ENCODE measurements around a stretch of chr13.

GRCh38 chr13:79308792-79309254, 97.2 kb downstream of the RBM26 start:
- PRO-cap, result no peak

DNA sequence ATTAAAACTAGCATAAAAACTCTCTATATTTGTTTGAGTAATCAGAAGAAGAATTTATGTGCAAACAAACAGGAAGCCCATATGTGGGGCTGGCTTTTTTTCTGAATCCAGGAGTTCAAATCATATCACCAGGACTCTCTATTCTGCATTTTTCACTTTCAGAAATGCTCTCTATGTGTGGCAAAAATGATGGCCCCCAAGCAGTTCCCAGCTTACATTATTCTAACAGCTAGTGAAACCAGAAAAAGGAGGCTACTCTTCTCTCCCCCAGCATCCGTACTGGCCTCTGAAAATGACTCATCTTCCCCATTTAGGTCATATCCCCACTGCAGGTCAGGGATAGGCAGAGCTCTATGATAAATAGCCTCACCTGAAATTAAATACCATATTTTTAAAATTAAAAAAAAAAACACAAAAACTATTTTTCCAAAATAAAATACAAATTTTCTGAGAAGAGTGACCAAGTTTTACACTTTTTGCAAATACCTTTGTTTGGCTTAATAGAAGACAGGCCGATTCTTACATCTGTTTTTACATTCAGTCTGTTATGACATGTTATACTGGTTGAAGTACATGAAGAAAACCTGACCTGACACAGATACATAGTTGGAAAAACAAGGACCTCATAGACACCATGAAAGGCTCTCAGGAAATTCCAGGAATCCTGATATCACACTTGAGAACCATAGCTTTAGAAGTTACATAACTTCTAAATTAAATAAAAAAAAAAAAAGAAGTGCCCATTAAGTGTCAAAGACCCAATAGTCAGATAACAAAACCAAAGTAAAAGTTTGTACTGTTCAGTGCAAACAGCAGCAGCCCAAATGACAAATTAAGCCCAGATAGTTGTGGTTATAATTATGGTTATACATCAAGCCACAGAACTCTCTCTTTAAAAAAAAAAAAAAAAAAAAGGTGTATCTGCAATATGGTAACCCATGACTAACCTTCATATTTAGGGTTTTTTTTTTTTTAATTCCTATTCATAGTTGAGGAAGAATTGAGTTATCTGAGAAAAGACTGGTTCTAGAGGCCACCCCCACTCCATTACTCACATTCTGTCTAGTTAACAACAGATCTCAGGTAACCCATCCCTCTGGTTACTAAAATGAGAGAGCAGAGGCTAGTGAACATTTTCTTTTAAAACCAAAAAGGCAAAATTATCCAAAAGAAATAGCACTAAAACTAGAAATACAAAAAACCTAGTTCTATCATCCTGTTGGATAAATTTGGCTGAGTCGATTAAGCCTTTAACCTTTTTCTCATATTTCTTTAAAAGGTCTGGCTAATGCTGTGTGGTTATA, 19.9 kb downstream of the RBM26 start:
- PRO-cap, result no peak

GRCh38 chr13:79861735-79862305, 380.9 kb downstream of the NDFIP2 start:
- PRO-cap, result no peak

DNA sequence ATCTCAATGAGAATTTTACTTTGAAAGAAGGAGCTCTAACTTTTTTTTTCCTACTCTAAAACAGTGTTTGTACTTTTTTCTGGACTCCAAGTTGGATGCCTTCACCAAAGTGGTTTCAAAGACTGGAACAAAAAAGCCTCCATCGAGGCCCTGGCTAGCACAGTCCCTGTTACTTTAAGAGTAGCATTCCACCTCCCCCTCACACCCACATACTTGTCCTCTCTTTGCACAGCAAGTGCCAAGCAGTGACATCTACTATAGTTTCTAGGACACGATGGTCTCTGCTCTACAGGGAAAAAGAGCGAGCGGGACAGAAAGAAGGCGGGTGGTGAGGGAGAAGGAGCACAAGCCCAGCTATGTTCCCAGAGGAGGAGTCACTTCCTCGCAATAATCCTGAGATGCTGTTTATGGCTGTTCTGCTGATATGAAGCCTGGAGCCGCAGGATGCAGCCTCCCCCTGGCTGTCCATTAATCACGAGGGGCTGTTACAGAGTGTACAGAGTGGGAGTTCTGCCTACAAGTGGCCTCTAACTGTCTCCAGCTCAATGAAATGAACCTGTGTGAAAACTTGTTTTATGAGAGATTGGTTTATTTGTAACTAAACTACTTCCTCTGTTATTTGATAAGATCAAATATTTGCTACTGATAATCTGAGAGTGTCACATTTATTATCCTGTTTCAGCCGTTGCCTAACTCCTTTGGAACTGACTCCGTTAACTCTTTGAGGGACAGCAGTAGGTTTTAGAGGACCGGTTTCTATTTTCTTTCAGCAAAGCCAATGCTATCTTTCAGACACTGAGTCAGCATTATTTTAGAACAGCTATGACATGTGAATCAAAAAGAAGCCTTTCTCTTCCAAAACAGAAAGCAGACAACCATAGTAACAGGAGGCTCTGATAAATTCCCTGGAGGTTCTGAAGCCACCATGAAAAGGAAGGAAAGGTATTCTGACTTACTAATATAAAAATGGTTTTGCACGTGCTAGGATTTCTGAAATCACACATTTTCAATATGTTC, 208.0 kb downstream of the SPRY2 start:
- PRO-cap, result no peak

GRCh38 chr13:80133663-80133997, 207.3 kb downstream of the SPRY2 start:
- PRO-cap, result no peak

DNA sequence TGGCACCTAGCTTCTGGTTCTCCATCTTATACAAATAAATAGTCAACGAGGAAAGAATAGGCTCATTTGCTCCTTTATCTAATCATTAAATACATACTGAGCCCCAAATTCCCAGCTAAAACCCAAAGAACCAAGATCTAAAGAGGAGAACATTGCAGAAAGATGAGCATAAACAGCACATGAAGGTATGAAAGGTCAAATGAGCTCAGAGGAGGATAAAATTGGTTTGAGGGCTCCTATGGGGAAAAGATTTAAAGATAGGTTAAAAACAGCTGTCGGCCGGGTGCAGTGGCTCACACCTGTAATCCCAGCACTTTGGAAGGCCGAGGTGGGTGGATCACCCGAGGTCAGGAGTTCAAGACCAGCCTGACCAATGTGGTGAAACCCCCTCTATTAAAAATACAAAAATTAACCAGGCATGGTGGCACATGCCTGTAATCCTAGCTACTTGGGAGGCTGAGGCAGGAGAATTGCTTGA, 184.3 kb downstream of the SPRY2 start:
- PRO-cap, result no peak

DNA sequence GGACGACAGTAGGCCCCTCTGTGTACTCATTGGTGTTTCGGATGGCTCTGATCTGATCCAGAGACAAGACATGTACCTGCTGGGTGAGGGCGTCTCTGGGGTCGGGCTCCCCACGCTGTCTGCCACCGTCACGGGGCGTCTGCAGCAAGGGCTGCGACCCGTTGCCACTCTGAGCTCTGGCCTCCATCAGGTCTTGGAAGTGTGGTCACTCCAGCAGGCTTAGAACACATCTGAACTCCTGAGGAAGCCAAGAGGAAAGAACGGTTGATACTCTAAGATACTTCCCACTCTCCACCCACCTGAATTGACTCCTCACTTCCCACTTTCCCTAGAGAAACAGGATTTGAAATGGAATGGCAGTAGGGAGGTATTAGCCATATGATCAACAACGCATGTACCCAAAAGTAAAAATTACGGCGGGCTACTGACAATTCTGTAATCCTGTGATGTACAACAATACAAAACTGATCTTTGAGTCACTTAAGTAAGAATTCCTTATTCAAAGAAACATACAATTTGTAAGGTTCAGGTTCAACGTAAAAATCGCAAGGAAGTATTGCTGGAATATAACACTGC, 3.3 kb downstream of the SPRY2 start:
- PRO-cap, result no peak

DNA sequence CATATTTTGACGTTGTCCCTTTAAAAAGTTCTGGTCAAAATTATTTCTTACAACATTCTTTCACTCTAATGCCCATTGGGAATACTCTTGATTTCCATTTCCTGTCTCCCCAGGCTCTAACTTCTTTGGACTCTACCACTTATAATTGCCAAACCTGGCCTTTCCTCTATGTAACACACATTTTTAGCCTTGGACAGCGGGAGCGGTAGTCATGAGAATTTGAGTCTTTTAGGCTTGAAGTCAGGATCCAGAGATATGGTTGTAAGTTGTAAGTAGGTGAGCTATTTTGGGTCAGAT, 163.5 kb upstream of the SPRY2 start:
- PRO-cap, result no peak

DNA sequence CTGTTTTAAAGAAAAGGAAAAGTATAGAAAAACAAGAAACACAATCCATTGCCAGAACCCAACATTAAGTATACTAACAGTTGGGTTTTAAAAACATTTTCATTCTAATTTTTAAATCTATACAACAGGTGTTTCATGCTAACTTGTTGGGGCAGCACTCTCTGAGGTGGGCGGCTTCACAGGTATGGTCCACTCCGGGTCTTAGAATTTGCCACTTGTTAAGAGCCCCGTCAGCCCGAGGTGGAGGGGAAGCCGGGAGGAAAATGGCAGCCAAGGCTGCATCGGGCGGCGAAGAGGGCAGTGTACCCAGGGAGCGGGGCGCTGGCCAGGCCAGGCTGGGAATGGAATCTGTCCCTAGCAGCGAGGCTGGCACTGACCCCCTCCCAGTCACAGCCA, 313.6 kb upstream of the SPRY2 start:
- PRO-cap, result no peak

GRCh38 chr13:80824241-80824777, 483.4 kb upstream of the SPRY2 start:
- PRO-cap, result no peak

DNA sequence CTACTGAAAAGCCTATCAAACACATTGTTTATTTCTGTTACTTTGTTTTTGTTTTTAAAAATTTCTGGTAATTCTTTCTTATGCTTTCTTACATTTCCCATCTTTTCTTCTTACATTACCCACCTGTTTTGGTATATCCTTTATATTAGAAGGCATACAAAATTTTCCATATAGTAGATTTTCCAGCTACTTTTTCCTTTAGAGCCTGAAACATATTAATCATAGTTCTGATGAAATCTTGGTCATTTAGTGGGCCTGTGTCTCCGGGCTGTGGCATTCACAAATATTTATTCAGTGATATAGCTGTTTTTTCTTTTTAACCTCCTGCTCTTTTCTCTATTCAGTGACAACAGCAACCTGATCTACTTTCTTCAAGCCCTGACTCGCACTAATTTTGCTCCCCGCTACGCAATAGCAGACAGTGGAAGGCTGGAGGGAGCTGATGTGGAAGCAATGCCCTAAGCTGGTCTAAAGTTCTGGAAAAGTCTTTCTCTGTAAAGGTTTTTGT, 289.8 kb downstream of the SLITRK6 start:
- PRO-cap, result no peak

DNA sequence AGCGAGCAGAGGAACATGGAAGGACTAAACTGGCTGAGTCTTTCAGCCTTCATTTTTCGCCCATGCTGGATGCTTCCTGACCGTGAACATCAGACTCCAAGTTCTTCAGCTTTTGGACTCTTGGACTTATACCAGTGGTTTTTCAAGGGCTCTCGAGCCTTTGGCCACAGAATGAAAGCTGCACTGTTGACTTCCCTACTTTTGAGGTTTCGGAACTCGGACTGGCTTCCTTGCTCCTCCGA, 785.0 kb upstream of the SLITRK6 start:
- PRO-cap, result no peak

DNA sequence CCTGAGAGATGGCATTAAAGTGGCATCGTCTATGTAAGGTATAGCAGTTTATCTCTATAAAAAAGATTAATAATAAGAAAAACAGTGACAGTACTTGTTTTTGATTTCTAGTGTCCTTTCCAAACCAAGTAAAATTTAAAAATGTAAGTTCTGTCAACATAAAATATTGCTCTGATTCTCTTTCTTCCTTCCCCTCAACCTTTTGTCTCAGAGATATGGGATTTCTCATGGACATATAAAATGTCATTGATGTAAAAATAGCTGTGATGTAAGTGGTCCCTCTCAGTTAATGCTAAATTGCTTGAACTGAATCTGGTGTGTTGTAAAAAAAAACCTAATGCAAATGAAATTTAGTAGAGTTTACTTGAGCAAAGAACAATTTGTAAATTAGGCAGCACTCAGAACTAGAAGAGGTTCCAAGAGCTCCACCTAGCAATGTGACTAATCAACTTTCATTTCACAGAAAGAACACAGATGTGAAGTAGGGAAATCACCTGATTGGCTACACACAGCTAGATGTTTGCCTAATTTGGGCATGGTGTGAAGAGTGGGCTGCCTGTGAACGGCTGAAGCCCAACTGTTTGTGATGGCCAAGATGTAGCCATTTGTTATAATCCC, 724.6 kb upstream of the SLITRK5 start:
- PRO-cap, result no peak

DNA sequence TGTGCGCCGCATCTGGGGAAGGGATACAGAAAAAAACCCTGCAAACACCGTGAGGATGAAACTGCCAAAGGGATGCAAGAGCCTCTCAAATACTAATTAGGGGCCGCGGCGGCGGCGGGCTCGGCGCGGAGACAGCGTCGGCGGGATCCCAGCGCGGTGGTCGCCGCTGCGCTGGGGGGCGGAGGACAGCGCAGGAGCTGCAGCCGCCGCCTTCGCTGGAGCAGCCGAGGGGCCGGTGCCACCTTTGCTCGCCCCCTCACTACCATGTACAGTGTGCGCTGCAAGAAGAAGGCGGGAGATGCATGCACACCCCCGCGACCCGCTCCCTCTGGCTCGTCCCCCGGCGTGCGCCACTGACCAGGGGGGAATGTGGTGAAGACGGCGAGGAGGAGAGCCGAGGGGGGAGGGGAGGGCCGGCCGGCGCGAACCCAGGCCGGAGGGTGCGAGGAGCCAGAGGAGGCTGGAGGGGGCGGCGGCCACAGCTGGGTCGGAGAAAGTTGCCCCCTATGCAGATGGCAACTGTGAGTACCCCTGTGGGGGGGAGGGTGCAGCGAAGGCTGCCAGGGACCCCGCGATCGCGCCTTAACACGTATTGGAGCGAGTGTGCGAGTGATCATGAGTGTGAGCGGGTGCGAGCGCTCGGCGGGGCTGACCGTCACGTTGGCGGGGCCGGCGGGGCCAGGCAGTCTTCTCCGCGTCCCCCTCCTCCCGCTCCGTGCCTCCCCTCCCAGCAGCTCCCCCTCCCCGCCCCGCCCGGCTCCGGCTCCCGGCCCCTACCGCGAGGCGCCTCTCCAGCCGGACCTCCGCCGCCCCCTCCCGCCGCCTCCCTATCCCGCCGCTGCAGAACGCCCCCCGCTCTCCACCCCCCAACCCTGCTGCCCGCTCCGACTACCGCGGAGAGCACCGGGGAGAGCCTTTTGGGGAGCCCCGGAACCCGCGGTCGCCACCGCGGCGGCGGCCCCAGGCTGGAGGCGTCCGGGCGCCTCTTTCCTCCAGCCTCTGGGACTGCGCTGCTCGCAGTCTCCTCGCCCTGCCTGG, 837 bp downstream of the SLITRK5 start:
- PRO-cap, result no peak

GRCh38 chr13:87674328-87674666, 3.1 kb downstream of the SLITRK5 start:
- PRO-cap, result no peak

DNA sequence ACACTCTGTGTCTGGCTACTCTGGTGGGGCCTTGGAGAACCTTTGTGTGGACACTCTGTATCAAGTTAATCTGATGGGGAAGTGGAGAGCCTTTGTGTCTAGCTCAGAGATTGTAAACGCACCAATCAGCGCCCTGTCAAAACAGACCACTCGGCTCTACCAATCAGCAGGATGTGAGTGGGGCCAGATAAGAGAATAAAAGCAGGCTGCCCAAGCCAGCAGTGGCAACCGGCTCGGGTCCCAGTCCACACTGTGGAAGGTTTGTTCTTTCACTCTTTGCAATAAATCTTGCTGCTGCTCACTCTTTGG, 903.0 kb upstream of the GPC5 start:
- PRO-cap, result no peak

- PRO-cap, result unidirectional peak, plus-strand start at chr13:91347881; unidirectional peak, plus-strand start at chr13:91348090
Measured at GRCh38 chr13:91347782-91348343, 50.6 kb upstream of the GPC5 start.

- PRO-cap, result no peak
Measured at GRCh38 chr13:91349237-91349542, 49.2 kb upstream of the GPC5 start.

DNA sequence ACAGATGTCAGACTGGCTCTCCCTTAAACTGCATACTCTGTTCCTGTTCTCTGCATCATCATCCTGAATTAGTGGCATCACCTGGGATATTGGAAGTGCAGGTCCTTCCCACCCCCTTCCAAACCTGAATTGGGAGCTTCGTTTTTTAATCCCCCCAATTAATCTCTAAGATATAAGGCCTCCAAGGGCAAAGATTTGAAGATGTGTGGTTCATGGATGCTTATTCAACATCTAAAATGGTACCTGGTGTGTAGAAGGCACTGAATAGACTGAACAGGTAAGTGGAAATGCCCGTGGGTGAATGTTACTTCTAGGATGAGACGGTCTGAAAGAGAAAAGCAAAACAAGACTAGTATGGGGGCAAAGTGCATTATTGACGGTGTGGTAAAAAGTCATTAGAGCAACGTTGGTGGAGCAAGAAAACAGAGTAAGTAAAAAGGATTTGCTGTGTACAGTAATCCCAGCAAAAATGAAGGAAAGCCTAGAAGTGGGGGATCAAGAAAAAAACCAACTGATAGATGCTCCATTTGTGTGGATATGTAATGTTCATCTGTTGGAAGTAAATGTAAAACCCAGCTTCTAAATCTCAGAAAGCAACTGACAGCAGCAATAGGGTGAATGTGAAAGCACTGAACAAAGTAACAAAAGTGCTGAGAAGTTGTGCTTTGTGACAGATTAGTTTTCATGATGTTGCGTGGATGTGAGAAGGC, 41.2 kb upstream of the GPC5 start:
- PRO-cap, result no peak

GRCh38 chr13:92677530-92678121, 549.0 kb upstream of the GPC6 start:
- PRO-cap, result no peak

Data from mesothelial cell of epicardium (in vitro differentiated cells).